Placental pericyte (primary cell): ENCODE measurements around a stretch of chrX.

DNA sequence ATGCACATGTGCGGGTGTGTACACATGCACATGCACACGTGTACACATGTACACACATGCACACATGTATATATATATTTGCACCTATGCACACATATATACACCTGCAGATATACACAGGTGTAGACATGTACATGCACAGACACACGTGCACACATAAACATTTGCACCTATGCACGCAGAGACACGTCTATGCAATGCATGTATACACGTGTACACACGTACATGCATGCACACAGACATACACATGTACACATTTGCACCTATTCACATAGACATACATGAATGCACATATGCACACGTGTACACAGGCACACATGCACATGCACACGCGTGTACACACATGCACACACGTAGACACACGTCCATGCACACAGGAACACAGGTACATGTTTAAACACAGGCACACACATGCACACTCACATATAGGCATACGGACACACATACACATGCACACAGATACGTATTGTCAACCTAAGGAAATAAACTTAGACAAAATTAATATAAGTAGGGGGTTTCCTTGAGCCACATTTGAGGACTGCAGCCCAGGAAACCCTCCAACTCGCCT lies 4.2 kb downstream of the PLCXD1 start:
- CAGE, long polyA plus RNA, result no peak

DNA sequence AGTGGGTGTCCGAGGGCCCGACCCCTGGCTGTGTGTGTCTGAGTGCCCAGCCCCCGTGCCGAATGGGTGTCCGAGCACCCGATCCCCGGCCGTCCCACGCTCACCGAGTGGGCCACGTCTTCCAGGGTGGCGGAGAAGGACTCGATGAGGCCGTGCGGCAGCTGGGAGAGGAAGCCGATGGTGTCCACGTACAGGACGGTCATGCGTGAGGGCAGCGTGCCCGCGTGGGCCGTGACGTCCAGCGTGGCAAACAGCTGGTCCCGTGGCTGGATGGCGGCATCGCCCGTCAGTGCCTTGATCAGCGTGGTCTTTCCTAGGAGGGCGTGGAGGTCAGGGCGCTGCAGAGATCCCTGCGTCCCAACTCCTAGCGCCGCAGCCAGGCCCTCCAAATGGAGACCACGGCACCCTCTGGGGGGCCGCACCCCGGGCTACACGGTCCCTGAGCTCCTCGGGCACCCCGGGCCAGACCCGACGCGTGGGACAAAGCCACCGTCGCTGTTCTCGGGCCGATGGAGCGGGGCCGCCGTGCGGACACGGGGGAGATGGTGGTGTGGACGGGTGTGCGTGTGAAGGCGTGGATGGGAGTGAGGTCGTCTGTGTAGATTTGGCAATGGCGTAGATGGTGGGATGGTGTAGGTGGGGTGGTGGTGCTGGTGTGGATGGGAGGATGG lies 7.1 kb downstream of the GTPBP6 start:
- CAGE, long polyA plus RNA, result no peak

DNA sequence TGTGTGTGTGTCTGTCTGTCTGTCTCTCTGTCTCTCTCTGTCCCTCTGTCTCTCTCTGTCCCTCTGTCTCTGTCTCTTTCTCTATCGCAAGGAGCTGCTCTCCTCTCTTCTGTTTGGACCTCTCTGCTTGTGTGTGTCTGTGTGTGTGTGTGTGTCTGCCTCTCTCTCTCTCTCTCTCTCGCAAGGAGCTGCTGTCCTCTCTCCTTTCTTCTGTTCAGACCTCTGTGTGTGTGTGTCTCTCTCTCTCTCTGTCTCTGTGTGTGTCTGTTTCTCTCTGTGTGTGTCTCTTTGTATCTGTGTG lies 221.2 kb downstream of the CRLF2 start:
- CAGE, long polyA plus RNA, result no peak

GRCh38 chrX:1026261-1026688 lies 186.2 kb downstream of the CRLF2 start:
- CAGE, long polyA plus RNA, result no peak

GRCh38 chrX:1249126-1250040 lies 19.2 kb upstream of the CSF2RA start:
- CAGE, long polyA plus RNA, result no peak

DNA sequence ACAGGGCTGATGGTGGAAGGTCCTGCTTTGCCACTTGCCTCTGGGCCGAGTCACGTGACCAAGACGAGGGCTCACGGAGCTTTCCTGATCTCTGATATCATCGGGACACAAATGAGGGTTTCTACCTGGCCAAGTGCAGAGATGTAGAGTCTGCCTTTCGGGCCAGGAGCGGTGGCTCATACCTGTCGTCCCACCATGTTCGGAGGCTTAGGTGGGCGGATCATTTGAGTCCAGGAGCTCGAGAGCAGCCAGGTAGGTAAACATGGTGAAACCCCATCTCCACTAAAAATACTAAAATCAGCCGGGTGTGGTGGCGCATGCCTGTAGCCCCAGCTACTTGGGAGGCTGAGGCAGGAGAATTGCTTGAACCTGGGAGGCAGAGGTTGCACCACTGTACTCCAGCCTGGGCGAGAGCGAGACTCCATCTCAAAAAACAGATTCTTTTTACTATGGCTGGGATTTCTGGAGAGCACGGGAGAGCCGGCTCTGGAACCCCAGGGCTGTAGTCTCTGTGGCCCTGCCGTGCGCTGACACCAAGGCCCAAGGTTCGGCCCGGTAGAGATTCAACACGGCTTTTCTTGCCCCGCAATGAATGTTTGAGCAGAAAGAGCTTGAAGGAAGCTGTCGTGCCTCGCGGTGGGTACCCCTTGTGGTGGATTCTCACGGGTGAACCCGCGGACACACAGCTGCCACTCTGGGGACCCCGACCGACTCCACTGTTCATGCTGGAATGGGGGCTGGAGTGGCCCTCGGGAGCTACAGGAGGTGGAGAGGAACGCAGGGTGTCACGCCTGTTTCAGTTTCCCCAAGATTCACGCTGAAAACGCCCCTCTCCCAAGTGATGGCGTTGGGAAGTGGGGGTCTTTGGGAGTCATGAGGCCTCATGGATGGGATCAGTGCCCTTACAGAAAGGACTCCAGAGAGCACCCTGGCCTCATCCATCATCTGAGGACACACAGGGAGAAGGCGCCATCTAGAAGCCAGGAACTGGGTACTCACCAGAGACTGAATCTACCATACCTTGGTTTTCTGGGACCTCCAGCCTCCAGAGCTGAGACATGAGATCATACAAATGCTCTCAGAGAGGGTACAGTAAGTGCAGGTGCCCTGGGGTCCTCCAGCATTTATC lies 6.8 kb downstream of the SLC25A6 start:
- CAGE, long polyA plus RNA, result no peak

GRCh38 chrX:1391236-1391876 lies 557 bp downstream of the SLC25A6 start:
- CAGE, long polyA plus RNA, result no peak

- CAGE, long polyA plus RNA, result no peak
Measured at GRCh38 chrX:1525285-1525527, 11.8 kb downstream of the P2RY8 start.

DNA sequence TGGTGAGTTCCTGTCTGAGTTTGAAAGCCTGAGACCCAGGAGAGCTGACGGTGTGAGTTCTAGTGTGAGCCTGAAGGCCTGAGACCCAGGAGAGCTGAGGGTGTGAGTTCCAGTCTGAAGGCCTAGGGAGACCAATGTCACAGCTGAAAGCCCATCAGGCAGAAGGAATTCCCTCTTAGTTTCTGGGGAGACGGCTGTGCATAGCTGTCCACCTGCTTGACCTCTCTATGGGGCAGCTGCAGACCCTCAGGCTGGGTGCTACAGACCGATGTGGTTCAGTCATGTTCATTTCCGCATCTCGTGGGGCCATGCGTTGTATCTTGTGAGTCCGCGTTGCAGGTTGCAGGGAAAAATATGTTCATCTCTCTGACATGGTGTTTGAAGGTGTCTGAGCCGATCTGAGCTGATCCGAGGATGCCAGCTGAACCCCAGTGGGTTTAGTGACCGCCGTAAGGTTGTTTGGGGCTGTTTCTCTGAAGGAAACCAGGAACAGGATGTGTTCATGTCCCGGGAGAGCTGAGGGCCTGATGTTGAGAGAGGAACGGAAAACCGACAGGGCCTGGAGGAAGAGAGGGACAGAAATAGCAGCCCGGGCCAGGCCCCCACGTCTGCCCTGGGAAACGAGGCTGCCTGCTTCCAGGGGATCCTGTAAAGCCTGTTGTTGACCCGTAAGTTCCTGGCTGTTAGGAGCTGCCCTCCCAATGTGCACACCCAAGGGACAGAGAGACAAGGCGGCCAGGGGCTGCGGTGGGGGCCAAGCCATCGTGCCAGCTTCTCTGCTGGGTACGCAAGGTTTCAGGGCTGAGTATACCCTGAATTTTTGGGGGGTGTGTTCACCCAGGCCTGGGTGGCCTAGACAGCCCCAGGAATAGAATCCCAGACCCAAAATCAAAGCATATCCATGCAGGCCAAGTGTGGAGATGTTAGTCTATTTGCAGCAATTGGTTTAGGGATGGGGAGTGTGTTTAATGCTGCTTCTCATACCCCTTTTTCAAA lies 9.8 kb upstream of the P2RY8 start:
- CAGE, long polyA plus RNA, result no peak

- CAGE, long polyA plus RNA, result no peak
Measured at GRCh38 chrX:1595111-1595843, 3.9 kb downstream of the AKAP17A start.

DNA sequence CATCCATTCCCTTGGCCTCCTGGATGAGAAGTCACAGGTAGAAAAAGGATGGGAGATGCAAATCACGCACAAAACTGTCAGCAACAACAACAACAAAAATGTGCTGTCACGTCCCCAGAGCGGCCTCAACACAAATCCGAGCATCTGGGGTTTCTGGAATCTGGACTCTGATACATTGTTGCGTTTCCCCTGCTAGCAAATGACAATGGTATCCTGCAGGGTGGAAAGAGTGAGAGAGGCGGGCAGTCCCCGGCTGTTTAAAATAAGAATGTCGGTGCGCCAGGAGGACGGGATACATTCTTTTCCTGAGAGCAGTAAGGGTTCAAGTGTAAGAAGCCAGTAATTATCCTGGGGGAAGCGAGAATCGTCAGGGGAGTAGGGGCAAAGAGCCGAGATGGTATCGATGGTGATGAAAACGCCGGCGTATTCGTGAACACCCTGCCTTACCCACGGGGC lies 310.2 kb downstream of the ASMT start:
- CAGE, long polyA plus RNA, result no peak

GRCh38 chrX:2252827-2253651 lies 247.7 kb downstream of the DHRSX start:
- CAGE, long polyA plus RNA, result no peak

DNA sequence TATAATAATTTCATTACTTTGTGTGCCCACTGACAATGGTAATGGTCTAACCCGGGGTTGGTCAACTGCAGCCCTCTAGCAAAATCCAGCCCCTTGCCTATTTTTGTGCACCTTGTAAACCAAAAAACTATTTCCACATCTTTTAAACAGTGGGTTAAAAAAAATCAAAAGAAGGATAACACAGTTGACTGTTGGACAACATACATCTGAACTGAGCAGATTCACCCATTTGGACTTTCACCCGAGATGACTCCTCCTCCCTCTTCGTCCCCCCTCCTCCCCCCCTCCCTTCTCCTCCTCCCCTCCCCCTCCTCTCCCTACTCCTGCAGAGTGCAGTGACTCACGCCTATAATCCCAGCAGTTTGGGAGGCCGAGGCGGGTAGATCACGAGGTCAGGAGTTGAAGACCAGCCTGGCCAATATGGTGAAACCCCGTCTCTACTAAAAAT lies 181.8 kb downstream of the DHRSX start:
- CAGE, long polyA plus RNA, result no peak

GRCh38 chrX:2401827-2402483 lies 98.8 kb downstream of the DHRSX start:
- CAGE, long polyA plus RNA, result no peak

DNA sequence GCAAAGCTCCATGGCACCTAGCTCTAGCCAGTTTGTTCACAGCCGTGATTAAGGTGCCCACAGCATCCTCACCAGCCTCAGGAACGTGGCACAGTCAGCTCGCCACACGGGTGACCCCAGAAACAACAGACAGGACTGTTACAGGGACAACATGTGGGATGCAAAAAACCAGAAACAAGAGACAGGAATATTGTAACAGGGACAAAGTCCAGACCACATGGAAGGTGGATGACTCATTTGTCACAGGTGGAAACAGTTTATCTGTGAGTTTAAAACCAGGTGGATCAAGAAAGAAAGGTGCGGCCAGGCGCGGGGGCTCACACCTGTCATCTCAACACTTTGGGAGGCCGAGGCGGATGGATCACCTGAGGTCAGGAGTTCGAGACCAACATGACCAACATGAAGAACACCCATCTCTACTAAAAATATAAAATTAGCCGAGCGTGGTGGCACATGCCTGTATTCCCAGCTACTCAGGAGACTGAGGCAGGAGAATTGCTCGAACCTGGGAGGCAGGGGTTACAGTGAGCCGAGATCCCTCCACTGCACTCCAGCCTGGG lies 23.4 kb downstream of the DHRSX start:
- CAGE, long polyA plus RNA, result no peak

DNA sequence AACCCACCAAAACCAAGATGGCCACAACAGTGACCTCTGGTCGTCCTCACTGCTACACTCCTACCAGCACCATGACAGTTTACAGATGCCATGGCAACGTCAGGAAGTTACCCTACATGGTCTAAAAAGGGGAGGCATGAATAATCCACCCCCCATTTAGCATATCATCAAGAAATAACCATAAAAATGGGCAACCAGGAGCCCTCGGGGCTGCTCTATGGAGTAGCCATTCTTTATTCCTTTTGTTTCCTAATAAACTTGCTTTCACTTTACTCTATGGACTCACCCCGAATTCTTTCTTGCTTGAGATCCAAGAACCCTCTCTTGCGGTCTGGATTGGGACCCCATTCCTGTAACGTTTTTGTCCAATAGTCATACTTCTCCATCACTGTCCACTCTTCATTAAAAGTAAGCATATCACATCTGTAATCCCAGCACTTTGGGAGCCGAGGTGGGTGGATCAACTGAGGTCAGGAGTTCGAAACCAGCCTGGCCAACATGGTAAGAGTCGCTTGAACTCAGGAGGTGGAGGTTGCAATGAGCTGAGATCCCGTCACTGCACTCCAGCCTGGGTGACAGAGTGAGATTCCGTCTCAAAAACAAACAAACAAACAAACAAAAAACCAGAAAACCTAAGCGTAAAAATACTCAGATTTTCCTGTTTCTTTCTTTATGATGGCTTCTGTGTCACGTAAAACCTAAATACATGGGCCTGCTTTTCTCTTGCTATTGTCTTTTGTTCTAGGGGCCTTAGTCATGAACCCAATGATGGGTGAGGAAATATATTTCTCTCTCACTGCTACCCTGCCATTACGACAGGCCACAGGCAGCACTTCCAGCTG lies 86.2 kb upstream of the CD99 start:
- CAGE, long polyA plus RNA, result no peak

GRCh38 chrX:2608312-2608496 lies 82.9 kb upstream of the CD99 start:
- CAGE, long polyA plus RNA, result no peak

DNA sequence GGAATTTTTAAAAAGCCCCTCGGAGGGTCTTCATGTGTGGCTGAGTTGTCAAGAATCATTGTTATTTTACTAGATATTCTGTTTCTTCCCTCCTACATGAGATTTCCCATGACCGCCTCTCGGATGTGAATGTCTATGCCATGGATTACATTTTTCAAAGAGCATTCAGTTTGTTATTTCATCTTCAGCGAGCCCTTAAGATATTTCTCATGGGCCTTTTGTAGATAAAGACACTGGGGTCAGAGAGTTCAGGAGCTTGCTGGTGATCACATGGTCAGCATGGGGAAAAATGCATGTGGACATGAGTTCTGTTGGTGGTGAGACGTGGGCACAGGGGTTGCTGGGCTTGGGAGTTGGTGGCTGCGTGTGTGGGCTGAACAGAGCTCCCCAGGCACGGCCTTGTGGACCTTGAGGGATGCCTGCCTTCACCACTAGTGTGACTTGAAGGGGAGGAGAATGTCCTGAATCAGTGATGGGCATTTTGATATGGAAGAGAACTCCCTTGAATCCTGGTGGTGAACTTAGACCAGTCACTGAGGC lies 8.7 kb downstream of the CD99 start:
- CAGE, long polyA plus RNA, result no peak

DNA sequence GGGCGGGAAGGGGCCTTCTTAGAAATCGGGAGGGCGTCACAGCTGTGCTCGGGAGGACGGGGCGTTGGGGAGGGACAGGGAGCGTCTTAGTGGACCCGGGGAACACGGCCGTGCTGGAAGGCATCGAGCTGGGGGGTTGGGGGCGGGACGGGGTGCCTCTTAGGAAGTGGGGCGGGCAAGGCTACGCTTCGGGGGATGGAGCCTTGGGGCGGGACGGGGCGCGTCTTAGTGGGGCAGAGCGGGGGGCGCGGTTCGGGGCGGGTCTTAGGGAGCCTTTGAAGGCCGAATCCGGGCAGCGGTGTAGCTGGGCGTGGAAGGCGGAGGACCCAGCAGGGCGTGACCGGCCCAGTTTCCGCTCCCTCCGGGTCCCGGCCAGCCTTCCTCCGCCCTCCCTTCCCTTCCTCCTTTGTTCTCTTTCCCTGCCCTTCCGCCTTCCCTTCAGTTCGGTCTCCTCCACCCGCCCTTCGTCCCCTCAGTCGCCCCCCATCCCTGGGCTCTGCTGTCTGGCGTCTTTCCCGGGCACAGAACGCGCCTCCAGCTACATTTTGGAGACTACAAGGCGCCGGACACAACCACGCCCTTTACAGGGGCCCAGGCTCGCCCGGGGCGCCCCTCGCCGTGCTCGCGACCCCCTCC lies 478 bp downstream of the ARSD start:
- CAGE, long polyA plus RNA, result no peak

DNA sequence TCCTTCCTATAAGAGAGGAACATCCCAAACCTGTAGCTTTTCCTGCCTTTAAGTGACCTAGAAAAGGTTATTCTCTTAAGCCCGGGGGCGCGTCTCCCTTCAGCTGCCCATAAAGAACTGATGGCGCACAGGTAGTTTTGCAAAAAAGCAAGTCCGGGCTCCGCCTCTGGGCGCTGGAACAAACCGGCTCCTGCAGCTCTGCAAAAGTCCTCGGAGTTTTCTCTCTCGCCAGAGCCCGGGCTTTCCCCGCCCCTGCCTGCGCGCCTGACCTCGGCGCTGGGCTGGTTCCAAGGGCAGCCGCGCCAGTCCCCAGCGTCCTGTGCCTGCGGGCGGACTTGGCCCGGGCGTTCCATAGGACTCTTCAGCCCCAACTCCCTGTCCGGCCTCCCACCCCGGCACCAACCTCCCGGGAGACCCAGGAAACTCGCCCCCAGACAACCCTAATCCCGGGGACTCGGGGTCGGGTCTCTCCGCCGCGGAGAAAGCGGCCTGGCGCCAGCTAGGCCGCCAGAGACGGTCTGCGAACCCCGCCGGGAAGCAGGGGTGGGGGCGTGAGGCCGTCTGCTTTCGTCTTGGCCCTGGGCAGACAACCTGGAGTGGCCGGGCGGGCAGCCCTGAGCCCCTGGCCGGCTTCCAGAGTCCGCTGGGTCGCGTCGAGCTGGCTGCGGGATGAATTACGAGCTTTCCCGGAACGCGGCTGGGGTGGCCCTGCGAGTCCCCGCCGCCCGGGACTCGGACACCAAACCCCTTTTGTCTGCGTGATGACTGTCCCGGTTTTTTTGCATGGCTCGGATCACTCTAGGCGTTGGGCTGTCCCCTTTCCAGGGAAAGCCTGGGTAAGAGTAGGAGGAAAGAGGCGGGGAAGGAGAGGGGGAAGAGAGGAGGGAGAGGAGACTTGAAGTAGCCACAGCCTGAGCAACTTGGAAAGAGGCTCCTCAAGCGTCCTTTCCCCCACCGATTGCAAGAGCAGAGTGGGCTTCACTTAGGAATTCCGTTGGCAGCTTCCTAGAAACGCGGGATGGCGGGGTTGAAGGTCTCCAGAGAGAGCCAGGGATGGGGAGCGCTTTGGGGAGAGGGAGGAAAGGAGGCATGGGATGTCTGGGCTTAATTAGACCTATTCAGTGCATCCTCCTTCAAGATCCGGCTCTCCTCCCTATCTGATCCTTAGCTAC lies 907 bp downstream of the MXRA5 start:
- CAGE, long polyA plus RNA, result no peak